CD14-positive monocyte (primary cell): ENCODE measurements around the genes ABI2 and ZDBF2.

- CAGE, long polyA plus RNA, result no peak
Measured at GRCh38 chr2:202019986-202020460, 13.6 kb upstream of the FZD7 start.

DNA sequence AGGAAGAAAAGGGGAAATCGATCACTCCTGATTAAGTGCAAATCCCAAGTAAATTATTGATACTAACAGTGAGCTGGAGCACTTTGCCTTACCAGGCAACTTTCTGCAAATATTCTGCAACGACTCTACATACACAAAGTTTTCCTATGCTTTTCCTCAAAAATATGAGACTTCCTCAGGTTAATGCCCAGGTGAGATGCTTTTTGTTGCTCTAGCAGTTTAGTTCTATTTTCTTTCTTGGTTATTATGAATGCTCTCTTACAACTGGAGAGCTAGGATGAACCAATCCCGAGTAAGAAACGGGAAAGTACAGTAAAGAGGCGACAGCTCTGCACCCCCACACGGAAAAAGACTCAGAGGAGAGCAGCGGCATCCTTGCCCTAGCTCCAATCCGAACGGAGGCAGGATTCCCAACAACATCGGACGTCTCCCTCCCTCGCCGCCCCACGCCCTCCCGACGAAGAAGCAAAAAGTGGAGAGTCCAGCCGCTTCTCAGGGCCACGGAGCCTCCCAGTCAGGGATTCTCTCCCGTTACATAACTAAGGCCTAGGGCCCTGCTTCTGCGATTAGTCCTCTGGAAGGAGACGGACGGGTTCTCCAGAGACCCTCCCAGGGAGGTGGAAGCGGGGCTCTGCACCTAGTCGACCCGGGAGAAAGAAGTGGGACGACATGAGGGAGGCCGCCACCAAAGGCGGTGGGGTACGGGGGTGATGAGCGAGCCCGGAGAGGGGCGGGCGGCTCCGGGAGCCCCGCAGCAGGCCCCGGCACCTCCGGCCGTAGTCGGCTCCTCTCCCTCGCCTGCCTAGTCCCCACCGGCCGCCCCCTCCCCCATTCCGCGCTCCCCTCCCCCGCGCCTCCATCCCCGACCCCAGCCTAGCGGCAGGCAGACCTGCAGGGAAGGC, 645 bp downstream of the SUMO1 start:
- CAGE, long polyA plus RNA, result no peak

DNA sequence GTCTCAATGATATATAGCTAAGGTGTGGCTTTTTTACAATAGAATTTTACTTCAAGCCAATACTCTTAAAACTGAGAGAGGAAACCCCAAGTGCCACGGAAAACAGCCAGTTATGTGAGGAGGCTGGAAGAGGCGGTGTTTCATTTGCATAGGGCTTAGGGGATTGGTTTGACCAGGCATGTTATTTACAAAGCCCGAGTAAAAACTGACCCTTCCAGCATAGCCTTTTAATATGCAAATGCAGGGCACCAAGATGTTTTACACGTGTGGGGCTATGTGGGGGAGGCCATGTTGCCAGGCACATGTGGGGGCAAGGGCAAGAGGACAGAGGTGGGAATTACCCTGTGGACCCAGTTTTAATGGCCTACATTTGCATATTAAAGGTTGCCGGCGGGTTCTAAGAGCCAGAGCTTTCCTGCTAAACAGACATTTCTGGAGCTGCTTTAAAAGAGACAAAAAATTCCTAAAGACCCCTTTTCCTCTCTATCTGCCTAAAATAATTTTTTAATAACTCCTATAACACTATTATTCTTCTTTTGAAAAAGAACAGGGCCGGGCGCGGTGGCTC, 11.5 kb upstream of the SUMO1 start:
- CAGE, long polyA plus RNA, result no peak

GRCh38 chr2:202295412-202296198, 30.0 kb downstream of the NOP58 start:
- CAGE, long polyA plus RNA, result no peak

DNA sequence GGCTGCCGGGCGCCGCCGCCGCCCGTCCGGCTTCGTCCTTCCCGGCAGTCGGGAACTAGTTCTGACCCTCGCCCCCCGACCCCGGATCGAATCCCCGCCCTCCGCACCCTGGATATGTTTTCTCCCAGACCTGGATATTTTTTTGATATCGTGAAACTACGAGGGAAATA, 756 bp downstream of the BMPR2 start:
- CAGE, long polyA plus RNA, result no peak

DNA sequence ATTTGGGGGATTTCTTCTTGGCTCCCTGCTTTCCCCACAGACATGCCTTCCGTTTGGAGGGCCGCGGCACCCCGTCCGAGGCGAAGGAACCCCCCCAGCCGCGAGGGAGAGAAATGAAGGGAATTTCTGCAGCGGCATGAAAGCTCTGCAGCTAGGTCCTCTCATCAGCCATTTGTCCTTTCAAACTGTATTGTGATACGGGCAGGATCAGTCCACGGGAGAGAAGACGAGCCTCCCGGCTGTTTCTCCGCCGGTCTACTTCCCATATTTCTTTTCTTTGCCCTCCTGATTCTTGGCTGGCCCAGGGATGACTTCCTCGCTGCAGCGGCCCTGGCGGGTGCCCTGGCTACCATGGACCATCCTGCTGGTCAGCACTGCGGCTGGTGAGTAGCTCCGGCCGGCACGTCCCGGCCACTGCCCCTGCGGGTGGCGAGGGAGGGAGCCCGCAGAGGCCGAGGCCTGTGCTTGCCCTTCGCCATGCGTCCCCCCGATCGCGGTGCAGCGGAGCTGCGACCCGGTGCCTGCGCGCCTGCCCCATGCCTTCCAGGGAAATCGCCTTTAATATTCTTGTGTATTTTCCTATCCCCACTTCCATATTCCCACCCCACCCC, 1.1 kb downstream of the BMPR2 start:
- CAGE, long polyA plus RNA, result no peak

DNA sequence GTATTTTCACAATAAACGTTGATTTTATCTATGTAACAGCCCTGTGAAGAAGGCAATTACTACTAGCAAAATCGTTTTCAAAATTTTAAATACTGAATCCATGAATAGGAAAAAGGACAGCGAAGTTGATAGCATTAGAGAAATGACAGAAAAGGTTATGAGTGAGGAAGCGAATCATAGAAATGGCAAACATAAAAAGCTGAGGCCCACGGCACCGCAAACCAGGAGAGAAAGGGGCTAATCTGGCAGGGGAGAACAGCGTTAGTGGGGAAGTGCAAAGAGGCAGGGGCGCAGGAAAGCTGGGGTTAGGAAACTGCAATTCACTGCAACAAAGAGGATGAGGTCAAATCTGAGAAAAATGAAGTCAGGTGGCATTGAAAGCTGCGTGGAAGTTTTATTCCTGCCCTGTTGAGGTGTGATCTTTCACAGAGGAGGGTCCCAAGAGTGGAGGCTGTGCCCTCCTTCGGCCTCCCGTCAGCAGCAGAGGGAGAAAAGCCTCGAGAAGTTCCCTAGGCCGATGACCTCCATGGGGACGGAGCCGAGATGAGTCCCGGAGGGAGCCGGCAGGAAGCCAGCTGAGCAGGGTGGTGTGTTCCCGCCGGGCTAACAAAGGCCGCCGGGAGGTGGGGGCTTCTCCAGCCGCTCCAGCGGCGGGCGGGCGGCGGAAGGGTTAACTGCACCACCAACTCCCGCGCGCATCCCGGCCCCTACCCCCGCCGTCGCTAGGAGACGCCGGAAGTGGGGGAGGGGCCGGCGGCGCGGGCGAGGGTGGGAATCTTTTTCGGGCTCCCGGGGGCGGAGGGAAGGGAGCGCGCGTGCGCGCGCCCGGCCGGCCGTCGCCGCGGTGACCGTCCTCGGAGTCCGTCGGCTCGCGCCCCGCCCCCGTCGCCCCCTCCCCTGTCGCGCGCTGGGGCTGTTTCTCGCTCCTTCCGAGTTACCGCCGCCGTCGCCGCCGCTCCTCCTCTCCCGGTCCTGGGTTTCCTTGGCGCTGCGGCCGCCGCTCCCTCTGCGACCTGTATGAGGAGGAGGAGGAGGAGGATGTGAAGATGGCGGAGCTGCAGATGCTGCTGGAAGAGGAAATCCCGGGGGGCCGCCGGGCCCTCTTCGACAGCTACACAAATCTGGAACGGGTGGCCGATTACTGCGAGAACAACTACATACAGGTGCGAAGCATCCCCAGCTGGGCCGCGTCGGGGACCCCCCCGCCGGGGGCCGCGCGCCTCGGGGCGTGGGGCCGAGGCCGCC, at the start of gene ABI2:
TSS of gene ABI2 (plus strand) at position 926 of the 1,245 bp plus-strand sequence.
- CAGE, long polyA plus RNA, result no peak

DNA sequence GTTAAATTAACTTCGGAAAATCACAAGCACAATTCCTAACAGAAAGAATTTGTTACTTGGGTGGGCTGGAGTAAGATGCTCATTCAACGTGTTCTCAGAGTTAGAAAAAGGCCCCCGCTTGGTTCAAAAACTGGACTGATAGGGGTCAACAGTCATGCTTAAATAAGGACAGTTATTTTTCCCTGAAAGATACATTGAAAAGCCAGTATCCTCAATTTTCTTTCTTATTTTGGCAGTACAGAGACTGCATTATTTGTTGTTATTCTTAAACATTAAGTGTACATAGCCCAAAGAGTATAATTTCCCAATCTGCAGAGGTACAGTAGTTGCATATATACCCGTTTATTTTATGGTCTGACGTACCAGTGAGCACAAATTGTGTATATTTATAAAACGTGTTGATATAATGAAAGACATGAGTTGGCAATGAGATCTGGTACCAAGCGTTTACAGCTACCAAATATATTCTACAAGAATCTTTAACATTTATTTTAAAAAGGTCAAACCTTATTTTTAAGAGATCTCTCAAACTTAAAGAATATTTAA, 1.5 kb downstream of the CD28 start:
- CAGE, long polyA plus RNA, result no peak

DNA sequence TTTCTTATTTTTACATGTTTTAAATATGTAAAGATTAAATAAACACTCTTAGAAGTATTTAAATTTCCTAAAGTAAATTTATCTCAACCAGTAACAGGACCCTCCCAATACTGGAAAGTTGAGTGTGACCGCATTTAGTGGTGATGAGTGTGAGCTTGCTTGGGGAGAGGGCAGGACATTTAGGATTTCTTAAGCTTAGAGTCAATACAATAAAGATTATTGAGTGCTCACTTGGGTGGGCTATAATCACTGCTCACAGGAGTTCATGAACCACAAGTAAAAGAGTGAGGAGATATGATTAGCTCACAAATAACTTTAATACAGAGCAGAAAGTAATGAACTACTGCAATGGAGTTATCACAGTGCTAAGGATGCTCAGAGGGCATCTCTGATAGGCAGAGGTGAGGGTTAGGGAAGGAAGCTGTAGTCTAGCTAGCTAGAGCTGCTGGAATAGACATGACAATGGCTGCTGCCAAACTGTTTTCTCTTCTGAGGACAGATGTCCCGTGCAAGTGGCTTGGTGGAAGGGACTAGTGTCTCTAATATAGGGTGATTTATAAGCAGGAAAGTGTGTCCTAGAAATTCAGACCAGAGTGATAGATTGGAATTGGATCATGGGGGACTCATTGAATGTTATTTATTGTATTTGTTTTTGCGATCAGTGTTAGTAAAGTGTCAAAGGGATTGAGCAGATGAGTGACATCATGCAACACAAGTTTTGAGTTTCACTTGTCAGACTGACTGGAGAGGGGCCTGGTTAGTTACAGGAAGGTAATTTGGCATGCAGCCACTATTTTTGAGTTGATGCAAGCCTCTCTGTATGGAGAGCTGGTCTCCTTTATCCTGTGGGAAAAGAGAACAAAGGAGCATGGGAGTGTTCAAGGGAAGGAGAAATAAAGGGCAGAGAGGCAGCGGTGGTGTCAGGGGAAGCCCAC, 1.6 kb downstream of the CTLA4 start:
- CAGE, long polyA plus RNA, result no peak

DNA sequence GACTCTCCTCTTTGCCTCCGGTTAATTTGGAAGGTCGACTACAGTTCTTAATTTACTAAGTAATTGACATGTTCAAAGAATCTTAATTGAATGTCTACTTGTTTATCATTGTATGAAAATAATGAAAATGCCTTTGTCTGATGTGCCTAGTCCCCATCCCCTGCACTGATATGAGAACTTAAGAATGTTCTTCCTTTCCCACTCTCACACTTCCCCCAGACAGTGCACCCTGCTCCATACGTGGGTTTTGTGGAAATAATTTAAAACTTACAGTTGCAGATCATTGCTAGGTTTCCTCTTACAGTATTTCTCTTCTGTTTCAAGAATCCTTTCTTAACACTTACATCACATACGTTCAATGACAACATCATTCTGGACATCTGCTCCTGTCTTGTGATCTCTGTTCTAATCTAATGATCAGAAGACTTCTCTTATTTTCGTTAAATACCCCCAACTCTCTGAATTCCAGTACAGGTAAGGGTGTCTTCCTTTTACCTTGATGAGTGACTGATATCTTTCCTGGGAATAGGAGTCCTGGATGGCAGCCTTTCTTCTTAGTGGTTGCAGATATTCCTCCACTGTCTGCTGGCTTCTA, 3.6 kb downstream of the ICOS start:
- CAGE, long polyA plus RNA, result no peak

GRCh38 chr2:204508534-204509046, 36.7 kb upstream of the PARD3B start:
- CAGE, long polyA plus RNA, result no peak

- CAGE, long polyA plus RNA, result no peak
Measured at GRCh38 chr2:204670334-204670533, 125.0 kb downstream of the PARD3B start.

- CAGE, long polyA plus RNA, result no peak
Measured at GRCh38 chr2:204686065-204686405, 140.8 kb downstream of the PARD3B start.

GRCh38 chr2:205091798-205092648, 546.7 kb downstream of the PARD3B start:
- CAGE, long polyA plus RNA, result no peak

DNA sequence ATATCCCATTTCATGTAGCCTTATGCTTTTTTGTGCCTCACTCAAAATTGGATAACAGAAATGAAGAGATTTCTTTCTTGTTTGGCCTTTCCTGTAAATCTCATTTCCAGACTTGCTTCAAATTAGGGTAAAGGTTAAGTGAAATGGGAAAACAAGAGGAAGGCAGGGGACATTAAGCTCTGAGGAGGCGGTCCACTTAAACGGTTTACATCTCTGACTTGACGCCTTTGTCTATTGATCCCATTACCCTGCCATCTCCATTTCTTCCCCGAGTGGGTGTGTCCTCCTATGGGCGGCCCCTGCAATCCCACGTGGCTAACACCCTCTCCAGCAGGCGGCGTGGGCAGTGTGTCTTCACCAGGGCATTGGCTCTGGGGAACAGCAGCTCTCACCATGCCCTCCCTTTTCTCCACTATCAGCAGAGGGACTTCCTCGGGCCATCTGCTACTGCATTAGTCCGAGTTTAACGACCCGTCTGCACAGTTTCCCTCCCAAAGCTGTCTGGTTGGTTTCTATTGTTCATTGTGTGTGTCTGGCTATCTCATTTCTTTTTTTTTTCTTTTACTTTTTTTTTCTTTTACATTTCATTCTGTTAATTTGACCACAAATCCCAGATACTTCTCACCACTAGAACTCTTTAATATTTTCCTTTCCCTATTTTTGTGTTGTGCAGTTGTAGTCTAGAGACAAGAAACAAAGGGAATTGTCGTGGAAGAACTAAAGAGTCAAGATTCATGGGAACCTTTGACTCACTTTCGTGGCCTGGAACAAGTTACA, 511.9 kb upstream of the NRP2 start:
- CAGE, long polyA plus RNA, result no peak

- CAGE, long polyA plus RNA, result no peak
Measured at GRCh38 chr2:205568297-205568803, 114.0 kb upstream of the NRP2 start.

DNA sequence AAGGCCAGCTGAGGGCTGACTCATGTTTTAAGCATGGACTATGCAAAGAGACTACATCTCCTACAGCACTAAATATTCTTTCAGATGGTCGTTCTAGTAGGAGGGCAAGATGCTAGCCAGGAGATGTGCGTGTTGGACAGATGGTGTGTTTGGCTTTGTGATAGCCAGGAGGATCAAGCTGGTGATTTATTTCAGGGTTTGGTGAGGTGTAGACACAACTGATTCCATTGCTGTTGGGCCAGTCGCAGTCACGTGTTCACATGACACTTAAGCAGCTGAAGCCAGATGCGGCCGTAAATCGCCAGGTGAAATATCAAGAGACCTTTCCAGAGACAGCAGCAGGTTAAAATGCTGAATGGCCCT, 75.9 kb downstream of the NRP2 start:
- CAGE, long polyA plus RNA, result no peak

GRCh38 chr2:206084775-206085706, 933 bp downstream of the INO80D start:
- CAGE, long polyA plus RNA, result no peak

- CAGE, long polyA plus RNA, result no peak
Measured at GRCh38 chr2:206274361-206275449, at the start of gene ZDBF2. TSS of gene ZDBF2 (plus strand) at chr2:206274663.

DNA sequence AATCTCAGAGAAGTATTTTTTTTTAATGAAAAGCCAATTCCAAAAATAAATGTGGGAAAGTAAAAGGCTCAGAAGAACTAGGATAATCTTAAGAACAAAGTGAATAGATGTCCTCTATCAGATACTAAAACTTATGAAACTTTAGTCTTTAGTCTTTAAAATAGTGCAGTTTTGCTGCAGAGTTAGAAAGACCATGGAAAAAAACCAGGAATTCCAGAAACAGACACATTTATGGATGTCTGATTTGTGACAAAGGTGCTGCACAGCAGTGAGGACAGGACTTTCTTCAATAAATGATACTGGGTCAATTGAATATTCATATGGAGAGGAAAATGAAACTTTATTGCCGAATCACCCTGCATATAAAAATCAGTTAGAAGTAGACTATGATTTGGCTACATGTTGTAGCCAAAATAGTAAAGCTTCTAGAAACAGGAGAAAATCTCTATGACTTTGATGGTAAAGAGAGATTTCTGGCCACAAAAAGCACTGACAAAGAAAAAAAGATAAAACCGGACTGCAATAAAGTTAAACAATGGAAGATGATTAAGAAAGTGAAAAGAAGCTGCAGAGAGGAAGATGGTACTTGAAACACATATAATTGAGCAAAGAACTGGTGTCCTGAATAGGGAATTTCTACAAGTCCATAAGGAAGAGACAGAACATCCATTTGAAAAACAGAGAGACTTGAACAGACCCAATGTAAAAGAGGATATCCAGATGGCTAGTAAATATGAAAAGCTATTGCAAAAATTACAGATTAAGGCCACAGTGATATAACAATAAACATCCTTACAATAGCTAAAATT, 18.7 kb downstream of the ZDBF2 start:
- CAGE, long polyA plus RNA, result no peak